Metastatic Breast Carcinoma in the Ovary (tissue), 3 donors: Measurements from ENCODE around the gene OR14L1P.

- PRO-cap, 3 experiments, result no peak in any of the 3 experiments
Observed at GRCh38 chr1:245808381-245808814, 653.6 kb downstream of the KIF26B start.

DNA sequence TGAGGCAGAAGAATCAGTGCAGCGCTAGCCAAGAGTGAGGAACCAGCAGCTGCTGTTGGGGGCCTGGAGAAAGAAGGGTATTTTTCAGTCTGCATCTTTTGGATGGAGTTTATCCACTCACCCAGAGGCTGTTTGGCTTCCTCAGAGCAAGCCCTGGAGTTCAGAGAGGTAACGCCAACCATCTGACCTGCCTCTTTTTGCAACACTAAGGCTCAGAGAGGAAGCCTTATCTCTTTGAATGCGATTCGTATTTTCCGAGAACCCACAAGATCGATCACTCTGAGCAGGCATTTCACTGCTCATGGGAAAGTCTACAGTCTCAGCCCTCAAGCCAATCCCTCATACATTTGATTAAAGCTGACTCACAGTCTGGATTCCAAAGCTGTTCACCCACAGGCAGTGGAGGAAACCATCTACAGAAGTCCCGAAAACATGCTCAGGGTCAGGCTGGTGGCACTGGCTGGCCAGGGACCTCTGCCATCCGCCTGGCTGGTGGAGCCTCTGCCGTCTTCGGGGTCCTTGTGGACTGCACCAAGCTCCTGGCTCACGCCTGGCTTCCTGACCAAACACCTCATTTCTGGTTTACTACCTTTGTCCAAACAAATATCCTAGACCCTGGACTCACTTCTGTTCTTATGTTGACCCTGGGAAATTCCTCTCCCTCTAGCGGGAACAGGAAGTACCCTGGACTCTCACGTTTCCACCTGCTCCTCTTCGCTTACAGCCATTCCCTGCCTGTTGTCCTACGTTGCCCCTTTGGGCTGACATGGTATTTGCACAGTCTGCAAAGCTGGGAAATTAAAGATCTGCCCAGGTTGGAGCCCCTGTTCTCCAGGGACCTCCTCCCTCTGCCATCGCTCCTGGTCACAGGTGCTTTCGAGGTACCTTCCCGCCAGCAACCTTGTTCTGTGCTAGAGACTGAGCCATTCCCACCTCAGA lies 650.0 kb downstream of the SMYD3 start:
- PRO-cap, 3 experiments, result no peak in any of the 3 experiments

- PRO-cap, 3 experiments, result no peak in any of the 3 experiments
Observed at GRCh38 chr1:245857706-245858879, 649.0 kb downstream of the SMYD3 start.

- PRO-cap, 3 experiments, result no peak in any of the 3 experiments
Observed at GRCh38 chr1:245874696-245875525, 632.2 kb downstream of the SMYD3 start.

DNA sequence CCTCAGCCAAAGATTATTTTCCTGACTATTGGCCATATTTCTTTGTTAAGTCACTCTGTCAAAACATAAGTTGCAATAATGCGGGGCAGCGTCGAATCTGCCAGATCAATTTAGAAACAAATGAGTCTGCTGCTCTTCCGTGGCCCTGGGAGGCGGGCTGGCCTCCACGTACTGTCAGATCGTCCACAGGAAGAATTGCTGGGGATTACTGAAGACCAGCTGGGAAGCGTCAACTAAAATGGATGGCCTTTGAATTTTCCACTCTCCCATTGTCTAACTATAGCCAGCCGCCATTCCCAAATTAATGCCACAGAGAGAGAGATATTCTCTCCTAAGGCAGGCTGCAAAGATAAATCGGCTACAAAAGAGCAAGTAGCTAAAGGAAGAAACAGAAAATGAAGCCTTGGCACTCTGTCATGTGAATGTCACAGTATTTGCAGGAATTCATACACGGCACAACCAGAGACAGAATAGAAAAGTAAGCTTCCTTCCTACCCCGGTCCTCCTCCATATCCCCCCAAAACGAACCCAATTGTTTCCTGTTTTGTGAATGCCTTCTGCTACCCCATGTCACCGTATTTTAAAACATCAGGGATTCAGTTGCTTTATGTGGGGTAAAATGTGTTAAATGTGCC lies 560.1 kb downstream of the SMYD3 start:
- PRO-cap, 3 experiments, result no peak in any of the 3 experiments

DNA sequence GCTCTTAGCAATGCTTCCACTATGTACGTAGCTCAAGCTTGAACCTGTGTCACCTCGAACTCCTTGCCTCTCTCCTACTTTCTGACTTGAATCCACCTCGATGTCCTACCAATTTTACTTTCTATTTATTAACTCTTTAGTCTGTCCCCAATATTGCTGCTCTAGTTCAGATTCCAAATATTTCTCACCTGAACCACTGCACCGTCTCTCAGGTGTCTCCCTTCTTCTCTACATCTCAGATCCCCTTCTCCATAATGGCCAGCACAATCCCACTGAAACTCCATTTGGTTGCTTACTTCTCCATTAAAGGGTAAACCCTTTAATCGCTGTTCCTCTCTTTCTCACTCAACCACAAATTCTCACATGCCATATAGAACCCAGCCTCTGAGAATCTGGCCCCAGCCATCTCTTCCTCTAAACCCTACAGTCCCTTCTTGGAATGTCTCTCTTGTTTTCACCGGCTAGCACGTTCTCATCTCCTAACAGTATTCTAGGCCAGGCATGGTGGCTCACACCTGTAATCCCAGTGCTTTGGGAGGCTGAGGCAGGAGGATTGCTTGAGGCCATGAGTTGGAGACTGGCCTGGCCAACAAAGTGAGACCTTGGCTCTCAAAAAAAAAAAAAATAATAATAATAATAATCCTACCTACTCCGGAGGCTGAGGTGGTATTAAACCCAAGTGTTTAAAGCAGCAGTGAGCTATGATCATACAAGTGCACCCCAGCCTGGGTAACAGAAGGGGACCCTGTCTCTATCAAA lies 404.8 kb downstream of the SMYD3 start:
- PRO-cap, 3 experiments, result no peak in any of the 3 experiments

DNA sequence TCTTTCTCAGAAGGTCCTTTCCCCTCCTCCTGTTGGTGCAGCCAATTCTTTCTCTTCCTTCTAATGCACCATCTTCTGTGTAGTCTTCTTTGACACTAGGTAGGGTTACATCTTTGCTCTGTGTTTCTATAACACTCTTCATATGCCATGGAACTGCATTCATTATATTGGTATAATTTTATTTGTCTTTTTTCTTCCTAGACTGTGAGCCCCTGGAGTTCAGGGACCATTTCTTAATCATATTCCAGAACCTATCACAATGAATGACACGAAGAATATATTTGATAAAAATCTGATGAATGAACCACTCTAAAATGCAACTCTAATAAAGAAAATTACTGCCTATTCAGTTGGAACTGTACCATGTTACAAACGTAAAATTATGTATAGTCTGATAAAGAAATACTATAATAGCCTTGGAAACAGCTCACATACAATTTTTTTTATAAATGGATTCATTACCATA lies 398.2 kb downstream of the SMYD3 start:
- PRO-cap, 3 experiments, result no peak in any of the 3 experiments

- PRO-cap, 3 experiments, result no peak in any of the 3 experiments
Observed at GRCh38 chr1:246116939-246118043, 389.8 kb downstream of the SMYD3 start.

DNA sequence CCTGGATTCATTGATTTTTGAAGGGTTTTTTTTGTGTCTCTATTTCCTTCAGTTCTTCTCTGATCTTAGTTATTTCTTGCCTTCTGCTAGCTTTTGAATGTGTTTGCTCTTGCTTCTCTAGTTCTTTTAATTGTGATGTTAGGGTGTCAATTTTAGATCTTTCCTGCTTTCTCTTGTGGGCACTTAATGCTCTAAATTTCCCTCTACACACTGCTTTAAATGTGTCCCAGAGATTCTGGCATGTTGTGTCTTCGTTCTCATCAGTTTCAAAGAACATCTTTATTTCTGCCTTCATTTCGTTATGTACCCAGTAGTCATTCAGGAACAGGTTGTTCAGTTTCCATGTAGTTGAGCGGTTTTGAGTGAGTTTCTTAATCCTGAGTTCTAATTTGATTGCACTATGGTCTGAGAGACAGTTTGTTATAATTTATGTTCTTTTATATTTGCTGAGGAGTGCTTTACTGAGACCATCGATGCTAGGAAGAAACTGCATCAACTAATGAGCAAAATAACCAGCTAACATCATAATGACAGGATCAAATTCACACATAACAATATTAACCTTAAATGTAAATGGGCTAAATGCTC lies 264.9 kb downstream of the SMYD3 start:
- PRO-cap, 3 experiments, result no peak in any of the 3 experiments

DNA sequence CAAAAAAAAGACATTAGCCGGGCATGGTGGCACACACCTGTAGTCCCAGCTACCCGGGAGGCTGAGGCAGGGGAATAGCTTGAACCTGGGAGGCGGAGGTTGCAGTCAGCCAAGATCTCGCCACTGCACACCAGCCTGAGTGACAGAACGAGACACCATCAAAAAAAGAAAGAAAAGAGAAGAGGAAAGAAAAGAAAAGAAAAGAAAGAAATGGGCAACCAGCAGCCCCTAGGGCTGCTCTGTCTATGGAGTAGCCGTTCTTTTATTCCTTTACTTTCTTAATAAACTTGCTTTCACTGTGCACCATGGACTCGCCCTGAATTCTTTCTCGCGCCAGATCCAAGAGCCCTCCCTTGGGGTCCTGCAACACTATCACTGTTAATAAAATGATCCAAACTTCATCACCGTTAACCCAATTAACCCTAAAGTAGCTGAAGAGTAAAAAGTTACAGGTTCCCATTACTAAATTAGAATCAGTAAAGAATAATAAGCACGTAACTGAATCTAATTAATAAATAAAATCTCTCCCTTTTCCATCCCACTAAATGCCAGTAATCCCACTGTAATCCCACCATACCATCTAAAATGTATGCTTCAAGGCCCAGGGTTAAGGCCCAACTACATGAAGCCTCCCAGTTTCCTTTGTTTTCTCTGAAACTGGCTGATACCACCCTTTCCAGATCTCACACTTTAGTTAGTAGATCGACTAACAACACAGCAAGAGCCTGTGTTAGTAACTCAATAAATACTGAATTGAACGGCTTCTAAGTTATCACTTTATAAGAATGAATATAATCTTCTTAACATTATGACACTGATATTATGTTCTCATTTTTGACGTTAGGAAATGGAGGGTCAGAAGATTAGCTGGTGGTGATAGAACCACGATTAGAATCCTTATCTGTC lies 238.3 kb downstream of the SMYD3 start:
- PRO-cap, 3 experiments, result no peak in any of the 3 experiments

DNA sequence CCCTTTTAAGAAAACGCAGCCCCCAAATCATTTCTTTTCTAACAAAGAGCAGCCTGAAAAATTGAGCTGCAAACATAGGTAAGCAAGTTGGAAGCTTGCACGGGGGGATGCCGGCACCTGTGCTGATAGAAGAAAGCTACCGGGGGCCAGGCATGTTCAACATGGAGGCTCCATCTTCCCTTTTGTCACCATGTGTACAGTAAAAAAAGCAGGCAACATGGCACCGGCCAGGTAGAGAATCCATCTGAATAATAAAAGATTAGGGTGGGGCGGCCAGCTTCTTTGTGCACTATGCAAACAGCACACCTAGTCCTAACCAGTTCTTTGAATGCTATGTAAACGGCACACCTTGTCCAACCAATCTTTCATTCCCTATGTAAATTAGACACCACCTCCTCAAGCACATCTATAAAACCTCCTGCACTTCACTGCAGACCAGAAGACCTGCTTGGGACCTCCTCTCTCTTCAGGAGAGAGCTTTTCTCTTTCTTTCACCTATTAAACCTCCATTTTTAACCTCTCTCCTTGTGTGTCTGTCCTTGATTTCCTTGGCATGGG lies 28.2 kb downstream of the TFB2M start:
- PRO-cap, 3 experiments, result peak in 3 of 3 experiments; most common plus-strand start position 438 of the sequence (in 3); most common minus-strand start position 255 of the sequence (in 1)

GRCh38 chr1:246565229-246565756 lies 768 bp downstream of the TFB2M start:
- PRO-cap, 3 experiments, result no peak in any of the 3 experiments

DNA sequence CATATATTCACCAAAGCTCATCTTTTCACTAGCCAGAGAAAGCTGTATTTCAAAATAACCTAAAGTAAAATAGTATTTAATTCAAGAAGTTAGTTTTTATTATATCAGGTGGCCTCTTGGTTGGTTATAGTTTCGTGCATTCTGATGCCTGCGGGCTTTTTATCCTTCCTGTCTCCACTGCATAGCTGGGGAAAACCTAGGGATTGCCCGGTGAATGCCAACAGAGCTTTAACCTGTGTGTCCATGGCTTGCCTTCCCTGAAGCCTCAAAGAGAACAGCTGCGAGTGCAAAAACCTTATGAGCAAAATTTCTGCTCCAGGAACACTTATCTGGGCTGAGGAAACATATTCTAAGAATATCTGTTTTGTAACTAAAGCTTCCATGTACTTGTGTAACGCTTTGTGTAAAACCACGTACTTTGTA lies 7.1 kb downstream of the CNST start:
- PRO-cap, 3 experiments, result no peak in any of the 3 experiments

- PRO-cap, 3 experiments, result no peak in any of the 3 experiments
Observed at GRCh38 chr1:247171145-247171743, 576 bp downstream of the ZNF124 start.

DNA sequence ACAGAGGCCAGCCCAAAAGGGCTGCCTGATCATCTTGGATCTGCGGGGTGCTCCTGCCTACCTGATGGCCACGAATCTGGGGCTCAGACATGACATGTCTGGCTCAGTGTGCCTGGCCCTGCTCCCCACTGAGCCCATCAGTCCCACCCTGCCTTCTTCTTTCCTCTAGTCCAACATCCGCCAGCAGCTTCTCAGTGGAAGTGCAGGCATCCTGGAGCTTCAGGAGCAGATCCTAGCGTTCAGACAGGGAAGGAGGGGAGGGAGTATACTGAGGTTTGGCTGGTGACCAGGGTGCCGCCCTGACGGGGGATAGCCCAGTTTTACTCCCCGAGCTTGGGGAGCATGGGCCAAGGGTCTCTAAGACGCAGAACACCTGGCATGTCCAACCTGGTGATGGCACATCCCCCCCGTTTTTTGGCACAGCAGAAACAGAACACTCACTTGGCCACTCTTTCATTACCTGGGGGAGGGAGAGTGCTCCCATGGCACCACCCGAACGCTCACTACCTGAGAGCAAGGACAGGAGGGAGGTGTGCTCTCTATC lies 31.7 kb downstream of the ZNF496 start:
- PRO-cap, 3 experiments, result no peak in any of the 3 experiments

DNA sequence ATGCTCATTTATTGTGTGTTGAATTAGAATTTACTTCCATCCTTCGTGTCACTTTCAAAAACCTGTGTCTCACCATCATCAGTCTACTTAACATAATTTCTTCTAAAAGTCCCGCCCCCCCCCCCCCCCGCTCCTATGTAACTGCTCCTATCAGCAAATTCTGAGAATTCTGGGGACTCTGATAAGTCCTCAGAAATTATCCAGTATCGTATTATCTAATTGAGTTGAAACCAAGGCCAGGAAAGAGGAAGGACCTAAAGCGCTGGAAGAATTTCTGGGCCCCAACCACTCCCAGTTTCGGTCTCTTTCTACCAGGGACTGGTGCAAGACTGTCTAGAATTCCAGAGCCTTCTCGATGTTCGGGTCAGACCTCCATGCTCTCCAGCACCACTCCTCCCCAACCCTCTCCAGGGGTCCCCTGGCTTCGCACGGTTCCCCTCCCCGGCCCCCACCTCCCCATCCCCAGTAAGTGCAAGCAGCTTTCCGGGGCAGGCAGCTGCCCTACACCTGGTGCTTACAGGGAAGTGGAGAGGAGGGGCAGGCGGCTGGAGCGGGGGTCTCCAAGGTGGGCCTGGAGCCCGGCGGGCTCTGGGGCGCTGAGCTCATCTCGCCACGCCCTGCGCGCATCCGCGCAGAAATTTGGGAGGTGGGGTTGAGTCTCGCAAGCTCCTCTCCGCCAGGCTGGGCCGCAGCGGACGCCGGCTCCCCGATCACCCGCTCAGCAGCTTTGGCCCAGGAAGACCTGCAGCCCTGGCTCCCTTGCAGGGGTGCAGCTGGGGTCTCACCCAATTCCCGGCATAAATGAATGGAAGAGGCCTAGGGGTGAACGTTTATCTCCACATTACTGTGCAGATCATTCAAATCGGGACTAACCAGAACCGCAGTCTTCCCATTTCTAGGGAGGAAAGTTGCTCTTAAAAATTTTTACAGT lies 16.1 kb upstream of the ZNF496 start:
- PRO-cap, 3 experiments, result no peak in any of the 3 experiments

DNA sequence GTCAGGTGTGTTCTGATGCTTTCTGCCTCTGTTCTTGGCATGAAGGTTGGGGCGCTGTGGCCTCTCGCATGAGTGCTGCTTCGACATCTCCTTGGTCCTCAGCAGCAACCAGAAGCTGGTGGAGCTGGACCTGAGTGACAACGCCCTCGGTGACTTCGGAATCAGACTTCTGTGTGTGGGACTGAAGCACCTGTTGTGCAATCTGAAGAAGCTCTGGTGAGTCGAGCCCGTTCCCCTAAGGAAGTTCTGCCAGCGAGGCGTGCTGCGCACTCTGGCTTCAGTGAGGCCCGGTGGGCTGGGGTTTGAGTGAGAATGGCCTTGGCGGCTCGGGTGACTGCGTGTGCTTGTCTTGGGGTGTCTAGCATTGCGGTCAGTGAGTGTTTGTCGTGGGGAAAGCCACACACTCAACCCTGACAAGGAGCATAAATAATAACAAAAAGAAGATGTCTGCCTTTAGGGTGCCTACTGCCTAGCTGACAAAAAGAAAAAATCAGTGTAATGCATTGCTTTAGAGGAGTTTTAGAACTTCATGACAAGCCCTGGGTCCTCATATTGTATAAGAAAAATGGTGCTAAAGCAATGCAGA lies 18.2 kb downstream of the NLRP3 start:
- PRO-cap, 3 experiments, result no peak in any of the 3 experiments

DNA sequence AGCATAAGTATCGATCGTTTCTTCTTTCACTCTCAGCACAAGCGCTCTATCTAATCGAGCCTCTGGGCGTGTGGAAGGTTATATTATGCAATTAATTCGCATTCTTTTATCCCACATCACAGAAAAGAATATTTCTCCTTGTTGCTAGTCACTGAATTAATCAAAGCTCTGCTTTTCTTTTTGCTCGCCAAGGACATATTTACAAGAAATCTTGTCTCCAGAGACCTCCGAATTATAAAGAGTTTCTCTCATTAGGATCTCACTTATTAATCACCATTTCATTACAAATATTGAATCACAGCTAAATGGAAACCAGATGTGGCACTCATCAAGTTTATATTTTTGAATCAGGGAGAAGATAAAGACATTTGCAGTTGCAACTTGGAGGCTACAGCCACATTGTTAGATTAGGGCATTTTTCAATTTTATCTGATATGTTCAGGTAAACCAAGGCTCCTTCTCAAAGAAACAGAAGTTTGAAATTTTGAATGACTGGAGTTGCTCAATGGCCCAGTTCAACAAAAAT lies at the start of gene OR14L1P:
Gene OR14L1P (plus strand): TSS at position 285 of the 526 bp plus-strand sequence.
- PRO-cap, 3 experiments, result no peak in any of the 3 experiments

DNA sequence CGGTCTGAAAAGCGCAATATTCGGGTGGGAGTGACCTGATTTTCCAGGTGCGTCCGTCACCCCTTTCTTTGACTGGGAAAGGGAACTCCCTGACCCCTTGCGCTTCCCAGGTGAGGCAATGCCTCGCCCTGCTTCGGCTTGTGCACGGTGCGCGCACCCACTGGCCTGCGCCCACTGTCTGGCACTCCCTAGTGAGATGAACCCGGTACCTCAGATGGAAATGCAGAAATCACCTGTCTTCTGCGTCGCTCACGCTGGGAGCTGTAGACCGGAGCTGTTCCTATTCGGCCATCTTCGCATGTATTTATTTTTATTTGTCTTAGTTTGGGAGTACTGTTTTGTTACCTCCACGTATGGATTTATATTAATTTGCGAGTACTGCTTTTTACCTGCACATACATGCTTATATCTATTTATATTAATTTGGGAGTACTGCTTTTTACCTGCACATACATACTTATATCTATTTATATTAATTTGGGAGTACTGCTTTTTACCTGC lies 1.3 kb upstream of the OR2W3 start:
- PRO-cap, 3 experiments, result no peak in any of the 3 experiments

DNA sequence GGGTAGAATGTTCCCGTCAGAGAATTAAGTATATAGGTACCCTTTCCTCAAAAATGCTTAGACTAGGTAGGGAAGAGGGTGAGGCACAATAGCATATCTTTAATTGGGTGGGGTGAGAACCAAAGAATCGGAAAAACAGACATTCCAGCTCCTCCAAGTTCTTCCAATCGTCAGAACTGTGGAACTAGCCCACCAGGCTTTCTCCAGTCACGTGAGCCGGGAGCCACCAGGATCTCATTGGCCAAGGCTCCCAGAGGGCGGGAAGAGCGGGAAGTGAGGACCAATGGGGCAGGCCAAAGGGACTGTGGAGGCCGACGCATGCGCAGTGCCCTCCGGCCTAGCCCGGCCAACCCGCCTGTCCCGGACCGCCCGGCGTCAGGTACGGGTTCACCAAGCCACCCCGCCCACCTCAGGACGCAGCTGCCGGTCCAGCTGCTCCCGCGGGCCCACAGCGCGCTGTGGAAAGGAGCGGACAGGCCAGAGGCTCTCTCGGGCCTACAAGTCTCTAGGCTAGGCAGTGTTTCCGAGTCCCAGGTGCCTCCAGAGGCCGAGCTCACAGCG lies 36.2 kb upstream of the OR2T27 start:
- PRO-cap, 3 experiments, result no peak in any of the 3 experiments